Spleen (tissue), 7 donors: ENCODE measurements around a stretch of chr7.

DNA sequence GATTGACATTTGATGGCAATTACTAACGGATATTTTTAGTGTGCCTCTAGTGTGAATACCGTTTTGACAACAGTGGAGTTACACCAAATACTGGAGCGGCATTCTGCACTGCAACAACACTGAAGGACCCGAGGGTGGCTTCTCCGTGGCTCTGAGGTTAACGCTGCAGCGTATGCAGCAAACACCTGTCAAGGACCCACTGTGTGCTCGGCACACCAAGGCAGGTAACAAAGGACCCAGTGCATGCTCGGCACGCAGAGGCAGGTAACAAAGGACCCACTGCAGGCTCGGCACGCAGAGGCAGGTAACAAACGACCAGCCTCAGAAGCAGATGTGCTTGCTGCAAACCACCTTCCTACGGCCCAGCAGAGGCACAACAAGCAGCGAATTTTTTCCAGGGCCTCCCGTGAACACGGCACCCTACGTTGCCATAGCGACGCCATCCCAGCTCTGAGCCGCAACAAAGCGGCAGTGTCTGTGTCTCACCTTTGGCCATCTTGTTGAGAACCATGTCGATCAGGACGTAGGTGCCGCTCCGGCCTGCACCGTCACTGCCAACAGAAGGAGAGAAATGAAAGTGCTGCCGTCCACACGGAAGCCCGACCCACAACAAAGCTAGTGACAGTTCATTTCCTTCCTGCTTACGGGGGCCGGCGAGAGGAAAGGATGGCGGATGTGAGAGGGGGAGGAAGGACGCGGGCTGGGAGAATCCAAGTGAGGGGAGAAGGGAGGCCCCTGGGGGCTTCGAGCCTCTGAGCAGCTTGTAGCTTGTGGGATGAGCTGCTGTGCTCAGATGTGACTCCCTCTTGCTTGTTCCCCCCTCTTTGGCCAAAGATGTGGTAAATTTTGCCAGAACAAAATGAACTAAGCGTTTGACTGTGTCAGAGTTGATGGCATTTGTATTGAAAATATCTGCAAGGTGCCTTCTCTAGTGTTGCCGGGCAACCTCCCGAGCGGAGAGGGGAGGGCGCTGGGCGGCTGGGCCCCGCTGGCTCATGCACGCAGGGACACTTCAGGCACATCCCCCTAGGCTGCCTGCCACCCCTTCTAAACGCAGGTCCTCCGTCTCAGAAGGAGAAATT lies 232.0 kb downstream of the DNAJB6 start:
- PRO-cap, 4 experiments: peak in 4 of 4 experiments; most common plus-strand start position 656 of the sequence (in 2); most common minus-strand start position 569 of the sequence (in 3)
- RAMPAGE, long total RNA, 4 experiments: start-site peak on the minus strand in 4 of 4 experiments, centred at positions 561 to 575 of the sequence, 288 to 500 reads per replicate

DNA sequence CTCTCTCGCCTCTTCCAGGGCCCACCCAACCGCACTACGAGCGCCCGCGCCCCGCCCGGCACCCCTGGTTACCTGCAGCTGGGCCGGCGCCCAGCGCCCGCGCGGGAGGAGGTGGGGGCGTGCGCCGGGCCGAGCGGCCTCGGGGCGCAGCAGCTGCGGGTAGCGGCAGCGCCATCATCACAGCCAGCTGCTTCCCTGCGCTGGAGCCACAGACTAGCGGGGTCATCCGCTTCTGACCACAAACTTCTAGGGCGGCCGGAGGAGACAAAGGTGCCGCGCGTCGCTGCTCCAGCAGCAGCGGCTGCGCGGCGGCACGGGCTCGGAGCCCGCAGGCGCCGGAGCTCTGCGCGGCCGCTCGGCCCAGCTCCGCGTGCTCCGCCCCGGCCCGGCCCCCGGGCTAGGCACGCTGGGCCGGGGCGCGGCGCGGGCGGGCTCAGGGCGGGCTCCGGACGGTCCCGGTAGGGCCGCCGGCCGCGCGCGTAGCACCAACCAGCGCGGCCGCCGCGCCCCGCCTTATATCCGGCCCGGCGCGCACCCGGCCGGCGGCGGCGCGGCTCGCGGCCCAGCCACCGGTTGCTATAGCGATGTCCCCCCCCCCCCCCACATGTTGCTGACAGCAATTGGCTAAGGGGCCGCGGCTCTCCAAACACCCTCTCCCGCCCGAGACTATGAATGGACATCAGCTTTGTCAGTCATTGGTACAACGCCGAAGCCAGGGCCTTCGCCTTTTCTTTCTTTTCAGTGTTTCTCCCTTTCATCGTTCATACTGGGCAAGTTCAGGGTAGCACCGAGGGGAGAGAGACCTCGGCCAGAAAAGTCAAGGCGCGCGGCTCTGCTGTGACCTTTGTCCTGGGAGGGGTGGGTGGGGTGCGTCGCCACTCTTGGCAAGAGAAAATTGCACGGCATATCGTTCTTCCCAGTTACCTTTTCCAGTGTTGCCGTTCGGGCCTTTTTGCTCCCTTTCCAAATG lies 354.0 kb downstream of the DNAJB6 start:
- PRO-cap, 4 experiments: peak in 1 of 4 experiments; most common plus-strand start position 669 of the sequence (in 1); most common minus-strand start position 372 of the sequence (in 1)
- RAMPAGE, long total RNA, 4 experiments: no peak in any of the 4 experiments

- PRO-cap, 4 experiments: no peak in any of the 4 experiments
- RAMPAGE, long total RNA, 4 experiments: no peak in any of the 4 experiments
Observed at GRCh38 chr7:157839266-157840646, 503.0 kb downstream of the DNAJB6 start.

DNA sequence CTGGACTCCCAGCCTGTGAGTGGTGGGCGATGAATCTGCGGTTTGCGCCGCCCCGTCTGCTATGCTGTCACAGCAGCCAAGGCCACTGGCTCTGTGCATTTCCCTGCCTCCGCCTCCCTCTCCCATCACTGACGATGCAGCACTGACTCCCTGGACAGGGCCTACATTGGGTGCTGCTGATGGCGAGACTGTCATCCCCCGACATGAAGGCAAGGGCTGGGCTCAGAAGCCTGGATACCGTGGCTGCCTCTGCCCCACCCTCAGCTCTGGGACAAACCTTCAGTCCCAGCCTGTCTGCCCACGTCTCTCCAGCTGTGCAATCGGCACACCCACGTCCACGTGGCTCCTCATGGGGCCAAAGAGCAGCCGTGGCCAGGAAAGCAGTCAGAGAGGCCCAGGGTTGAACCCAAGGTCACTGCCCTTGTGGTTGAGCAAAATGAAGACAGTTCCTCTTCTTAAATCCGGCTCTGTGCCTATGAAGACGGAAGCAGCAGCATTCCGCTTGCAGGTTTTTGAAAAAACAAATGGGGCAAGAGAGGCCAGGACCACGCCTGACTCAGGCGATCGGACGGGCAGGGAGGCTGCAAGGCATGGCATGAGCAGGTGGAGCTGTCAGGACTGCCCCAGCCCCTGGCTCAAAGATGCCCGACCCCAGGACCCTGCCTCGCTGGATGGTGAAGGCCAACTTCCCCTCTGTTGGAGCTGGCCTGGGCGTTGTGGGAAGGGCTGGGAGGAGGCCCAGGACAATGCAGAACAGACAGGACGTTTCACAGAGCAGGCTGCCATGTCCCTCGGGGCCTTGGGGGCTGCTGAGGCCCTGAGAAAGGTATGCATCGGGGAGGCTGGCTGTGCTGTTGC lies 517.5 kb downstream of the DNAJB6 start:
- PRO-cap, 4 experiments: peak in 4 of 4 experiments; most common plus-strand start position 458 of the sequence (in 3); most common minus-strand start position 268 of the sequence (in 3)
- RAMPAGE, long total RNA, 4 experiments: start-site peak on the plus strand in 1 of 4 experiments, centred at position 551 of the sequence, 19 reads per replicate

GRCh38 chr7:158008861-158009466 lies 578.7 kb downstream of the PTPRN2 start:
- PRO-cap, 4 experiments: no peak in any of the 4 experiments
- RAMPAGE, long total RNA, 4 experiments: no peak in any of the 4 experiments

DNA sequence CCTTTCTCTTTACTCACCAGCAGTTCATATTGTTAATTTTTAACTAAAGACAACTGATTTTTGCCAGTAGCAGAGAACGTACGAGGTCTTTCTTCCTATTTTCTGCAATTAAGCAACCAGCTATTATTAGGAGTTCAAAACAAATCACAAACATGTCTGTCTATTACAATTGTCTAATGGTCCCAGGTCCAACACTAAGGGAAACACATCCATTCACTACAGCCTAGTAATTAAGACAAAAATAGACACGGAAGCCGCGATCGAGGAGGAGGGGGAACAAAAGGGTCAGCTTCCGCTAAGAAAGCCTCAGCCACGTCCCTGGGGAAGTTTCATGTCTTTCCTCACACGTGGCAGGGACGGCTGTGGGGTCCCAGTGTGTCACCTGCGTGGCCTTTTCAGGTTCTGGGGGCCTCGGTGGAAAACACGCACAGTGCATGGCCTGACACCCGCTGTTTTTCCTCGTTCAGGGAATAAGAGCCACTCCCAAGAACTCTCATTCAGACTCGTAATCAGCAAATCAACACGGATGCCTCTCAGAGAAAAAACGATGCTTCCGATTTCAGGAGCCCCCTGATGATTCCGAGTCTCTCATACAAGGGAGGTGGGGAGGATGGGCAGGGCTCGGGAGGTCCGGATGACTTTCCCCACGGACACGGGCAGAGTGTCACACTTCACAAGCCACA lies 571.9 kb downstream of the PTPRN2 start:
- PRO-cap, 4 experiments: no peak in any of the 4 experiments
- RAMPAGE, long total RNA, 4 experiments: no peak in any of the 4 experiments

GRCh38 chr7:158067997-158068402 lies 519.6 kb downstream of the PTPRN2 start:
- PRO-cap, 4 experiments: no peak in any of the 4 experiments
- RAMPAGE, long total RNA, 4 experiments: no peak in any of the 4 experiments

- PRO-cap, 4 experiments: no peak in any of the 4 experiments
- RAMPAGE, long total RNA, 4 experiments: no peak in any of the 4 experiments
Observed at GRCh38 chr7:158451427-158451974, 136.1 kb downstream of the PTPRN2 start.

DNA sequence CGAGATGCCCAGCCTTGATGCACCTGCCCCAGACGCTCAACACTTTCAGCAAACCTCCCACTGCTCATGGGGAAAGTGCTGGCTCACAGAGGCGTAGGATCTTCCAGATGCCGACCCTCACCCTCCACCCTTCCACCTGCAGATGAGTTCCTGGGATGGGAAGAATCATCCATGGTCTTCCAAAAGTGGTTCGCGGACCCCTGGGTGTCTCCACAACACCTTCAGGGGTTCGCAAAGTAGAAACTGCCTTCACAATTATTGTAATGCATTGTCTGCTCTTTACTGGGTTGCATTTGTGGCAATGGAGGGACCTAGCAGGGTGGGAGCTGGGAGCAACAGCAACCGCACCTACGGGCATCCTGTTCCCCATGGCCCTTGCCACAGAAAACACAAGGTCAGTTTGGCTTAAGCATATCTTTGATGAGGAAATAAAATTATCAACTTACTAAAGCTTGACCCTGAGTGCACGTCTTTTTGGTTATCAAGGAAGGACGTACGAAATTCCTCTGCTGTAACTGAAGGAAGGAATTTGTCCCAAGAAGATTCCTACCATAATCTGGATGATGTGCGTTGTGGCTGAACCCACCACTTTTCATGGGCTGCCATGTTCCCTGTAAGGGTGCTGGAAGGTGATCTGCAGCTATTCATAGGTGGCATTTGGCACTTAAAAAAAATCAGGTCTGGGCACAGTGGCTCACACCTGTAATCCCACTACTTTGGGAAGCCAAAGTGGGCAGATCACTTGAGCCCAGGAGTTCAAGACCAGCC lies 19.9 kb upstream of the PTPRN2 start:
- PRO-cap, 4 experiments: no peak in any of the 4 experiments
- RAMPAGE, long total RNA, 4 experiments: no peak in any of the 4 experiments

DNA sequence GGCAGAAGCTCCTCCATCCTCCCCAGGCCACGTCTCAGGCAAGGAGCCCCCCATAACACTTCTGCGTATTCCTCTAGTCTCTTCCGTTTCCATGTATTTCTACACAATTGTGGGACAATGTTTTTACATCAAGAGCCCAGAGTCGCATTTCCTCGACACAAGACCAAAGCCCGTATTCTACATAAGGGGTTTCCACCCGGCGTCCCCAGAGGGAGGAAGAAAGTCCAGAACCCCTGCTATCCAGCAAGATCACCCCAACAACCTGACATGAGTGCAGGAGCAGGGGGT lies 37.7 kb upstream of the NCAPG2 start:
- PRO-cap, 4 experiments: no peak in any of the 4 experiments
- RAMPAGE, long total RNA, 4 experiments: no peak in any of the 4 experiments

DNA sequence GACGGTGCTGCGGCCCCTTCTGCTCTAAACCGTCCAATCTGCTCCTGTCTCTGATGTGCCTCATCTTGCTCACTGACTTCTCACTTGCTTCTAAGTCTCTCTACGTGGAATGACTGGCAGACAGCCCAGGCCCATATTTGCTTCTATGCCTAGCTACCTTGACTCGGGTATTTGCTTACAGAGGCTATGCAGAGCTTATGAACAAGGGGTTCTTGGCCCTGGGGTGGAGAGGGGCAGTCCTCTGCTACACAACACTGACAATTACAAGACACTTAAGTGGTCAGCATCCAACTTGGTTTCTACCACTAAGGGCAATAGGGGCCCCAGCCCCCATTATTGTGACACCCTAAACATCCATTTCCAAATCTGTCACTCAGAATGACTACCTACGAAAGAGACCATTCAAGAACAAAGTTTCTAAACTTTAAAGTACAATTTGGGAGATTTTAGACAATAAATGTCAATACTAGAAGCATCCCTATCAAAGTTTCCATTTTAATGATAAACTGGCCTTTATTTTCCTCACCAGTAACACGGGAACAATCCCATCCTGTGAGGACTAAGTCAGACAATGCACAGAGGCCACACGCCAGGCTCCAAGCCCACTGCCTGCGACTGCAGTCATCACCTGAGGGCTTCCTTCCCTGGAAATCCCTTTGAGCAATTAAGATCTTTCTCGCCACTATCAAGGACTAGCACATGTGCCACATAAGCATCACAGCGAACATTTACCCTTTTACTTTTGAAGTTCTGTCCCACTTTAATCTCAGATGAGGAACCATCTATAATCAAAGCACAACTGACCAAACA lies 49.4 kb downstream of the ESYT2 start:
- PRO-cap, 4 experiments: no peak in any of the 4 experiments
- RAMPAGE, long total RNA, 4 experiments: no peak in any of the 4 experiments

DNA sequence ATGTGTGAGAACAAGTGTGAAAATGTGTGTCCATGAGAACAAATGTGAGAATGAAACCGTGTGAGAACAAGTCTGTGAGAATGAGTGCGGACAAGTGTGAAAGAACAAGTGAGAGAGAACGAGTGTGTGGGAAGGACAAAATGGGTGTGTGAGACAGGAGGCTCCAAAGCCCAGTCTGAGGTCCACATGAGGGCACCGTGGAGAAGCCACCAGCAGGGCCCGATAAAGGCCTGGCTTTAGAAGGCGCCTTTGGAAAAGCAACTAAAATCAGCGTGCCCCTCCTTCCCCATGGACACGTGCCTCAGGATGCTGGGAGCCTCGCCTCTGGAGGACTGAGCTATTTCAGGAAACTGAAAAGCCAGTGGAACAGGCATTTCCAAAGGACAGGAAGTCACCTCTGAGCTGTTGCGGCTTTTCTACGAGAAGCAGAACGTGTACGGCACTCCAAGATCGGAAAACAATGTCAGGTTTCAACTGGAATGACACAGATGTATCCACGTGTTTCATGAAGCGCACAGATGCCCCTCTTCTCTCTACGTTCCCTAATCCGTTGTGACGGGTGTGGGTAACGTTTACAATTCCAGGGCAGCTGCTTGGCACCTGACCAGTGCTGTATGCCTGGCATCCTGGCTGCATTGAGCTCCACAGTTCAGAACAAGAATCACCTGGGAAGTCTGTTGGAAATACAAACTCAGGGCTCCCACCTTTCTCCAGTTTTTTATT lies 46.4 kb downstream of the ESYT2 start:
- PRO-cap, 4 experiments: no peak in any of the 4 experiments
- RAMPAGE, long total RNA, 4 experiments: no peak in any of the 4 experiments

- PRO-cap, 4 experiments: no peak in any of the 4 experiments
- RAMPAGE, long total RNA, 4 experiments: no peak in any of the 4 experiments
Observed at GRCh38 chr7:158793289-158793800, 36.0 kb downstream of the ESYT2 start.

- PRO-cap, 4 experiments: no peak in any of the 4 experiments
- RAMPAGE, long total RNA, 4 experiments: no peak in any of the 4 experiments
Observed at GRCh38 chr7:158813143-158813489, 16.2 kb downstream of the ESYT2 start.

GRCh38 chr7:158817327-158818037 lies 11.8 kb downstream of the ESYT2 start:
- PRO-cap, 4 experiments: no peak in any of the 4 experiments
- RAMPAGE, long total RNA, 4 experiments: no peak in any of the 4 experiments

DNA sequence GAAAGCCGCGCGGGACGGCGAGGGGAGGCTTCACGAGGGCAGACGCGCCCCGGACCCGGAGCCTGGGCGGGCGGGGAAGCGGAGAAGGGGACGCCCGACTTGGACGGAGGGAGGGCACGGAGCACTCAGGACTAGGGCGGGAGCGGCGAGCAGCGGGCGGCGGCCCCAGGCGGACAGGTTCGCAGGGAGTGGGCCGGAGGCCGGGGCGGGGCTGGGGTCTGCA lies 844 bp downstream of the ESYT2 start:
- PRO-cap, 4 experiments: no peak in any of the 4 experiments
- RAMPAGE, long total RNA, 4 experiments: no peak in any of the 4 experiments

GRCh38 chr7:158858944-158859337 lies 2.6 kb downstream of the DYNC2I1 start:
- PRO-cap, 4 experiments: no peak in any of the 4 experiments
- RAMPAGE, long total RNA, 4 experiments: no peak in any of the 4 experiments

DNA sequence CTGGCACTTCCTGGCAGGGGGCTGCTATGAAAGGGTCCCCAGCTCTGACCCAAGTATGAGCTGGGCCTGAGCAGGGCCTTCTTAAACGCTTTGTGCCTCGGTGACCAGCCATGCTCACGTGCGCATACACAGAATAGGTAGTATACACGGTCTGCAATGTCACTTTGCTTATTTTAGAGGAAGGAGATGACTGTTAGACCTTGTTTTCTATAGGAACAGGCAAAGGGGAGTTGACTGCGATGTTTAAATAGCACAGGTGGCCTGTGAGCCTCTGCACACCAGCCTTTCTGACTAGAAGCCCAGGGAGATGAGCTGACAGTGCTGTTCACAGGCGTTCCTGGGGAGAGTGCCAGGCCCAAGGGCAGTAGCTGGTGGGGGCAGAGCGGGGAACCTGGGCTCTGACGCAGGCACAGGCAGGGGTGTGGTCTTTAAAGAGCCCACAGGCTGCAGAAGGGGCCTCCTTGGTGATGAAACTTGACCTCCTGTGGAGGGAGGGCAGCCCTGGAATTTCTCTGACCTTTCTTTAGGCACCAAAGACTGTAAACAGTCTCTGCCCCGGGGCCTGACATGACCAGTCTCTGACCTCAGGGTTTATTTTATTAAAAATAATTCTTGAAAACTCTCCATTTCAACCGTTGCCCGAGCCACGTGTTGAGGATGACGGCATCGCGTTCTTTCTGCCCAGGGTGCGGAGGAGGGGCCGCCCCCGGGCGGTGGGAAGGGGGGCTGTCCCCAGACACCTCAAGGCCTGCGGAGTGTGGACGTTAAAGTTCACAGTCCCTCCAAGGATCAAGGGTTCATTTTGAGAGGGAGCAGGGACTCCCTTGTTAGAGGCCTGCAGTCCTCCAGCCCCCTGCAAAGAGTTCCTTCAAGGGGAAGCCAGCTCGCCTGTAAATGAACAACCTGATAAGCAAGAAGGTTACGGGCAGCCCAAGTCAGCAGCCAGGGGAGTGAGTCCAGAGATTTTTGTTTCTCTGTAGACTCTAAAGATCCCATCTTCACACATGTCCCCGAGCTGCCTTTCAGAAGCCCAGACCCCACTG lies 129.2 kb downstream of the VIPR2 start:
- PRO-cap, 4 experiments: no peak in any of the 4 experiments
- RAMPAGE, long total RNA, 4 experiments: no peak in any of the 4 experiments